Hematopoietic multipotent progenitor cell (in vitro differentiated cells): ENCODE data around the genes PLEKHA4, FTL and TEAD2.

- CAGE, long polyA plus RNA: no peak
Observed at GRCh38 chr19:48644722-48645643, 1.0 kb downstream of the CA11 start.

- CAGE, long polyA plus RNA: no peak
Observed at GRCh38 chr19:48646557-48646911, 547 bp upstream of the CA11 start.

GRCh38 chr19:48712762-48713625 is 6.5 kb downstream of the MAMSTR start:
- CAGE, long polyA plus RNA: no peak

DNA sequence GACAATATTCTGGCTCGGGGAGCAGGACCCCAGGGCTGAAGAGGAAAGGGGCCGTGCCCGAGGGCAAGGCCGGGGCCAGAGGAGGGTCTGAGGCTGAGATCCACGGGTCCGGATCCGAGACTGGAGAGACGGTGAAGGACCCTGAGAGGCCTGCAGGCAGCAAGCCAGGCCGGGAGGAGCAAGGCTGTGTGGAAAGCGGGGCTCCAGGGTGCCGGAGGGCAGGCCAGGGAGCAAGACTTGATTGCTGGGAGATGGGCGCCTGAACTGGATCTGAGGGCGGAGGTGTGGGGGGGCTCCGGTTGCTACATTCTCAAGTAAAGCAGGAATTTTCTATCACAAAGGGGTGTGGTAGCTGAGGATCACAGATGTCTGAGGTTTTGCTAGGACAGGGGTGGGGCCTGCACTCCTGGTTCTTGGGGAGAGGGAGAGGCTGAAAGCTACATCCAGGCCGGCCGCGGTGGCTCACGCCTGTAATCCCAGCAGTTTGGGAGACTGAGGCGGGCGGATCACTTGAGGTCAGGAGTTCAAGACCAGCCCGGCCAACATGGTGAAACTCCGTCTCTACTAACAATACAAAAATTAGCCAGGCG is 3.8 kb downstream of the MAMSTR start:
- CAGE, long polyA plus RNA: no peak

DNA sequence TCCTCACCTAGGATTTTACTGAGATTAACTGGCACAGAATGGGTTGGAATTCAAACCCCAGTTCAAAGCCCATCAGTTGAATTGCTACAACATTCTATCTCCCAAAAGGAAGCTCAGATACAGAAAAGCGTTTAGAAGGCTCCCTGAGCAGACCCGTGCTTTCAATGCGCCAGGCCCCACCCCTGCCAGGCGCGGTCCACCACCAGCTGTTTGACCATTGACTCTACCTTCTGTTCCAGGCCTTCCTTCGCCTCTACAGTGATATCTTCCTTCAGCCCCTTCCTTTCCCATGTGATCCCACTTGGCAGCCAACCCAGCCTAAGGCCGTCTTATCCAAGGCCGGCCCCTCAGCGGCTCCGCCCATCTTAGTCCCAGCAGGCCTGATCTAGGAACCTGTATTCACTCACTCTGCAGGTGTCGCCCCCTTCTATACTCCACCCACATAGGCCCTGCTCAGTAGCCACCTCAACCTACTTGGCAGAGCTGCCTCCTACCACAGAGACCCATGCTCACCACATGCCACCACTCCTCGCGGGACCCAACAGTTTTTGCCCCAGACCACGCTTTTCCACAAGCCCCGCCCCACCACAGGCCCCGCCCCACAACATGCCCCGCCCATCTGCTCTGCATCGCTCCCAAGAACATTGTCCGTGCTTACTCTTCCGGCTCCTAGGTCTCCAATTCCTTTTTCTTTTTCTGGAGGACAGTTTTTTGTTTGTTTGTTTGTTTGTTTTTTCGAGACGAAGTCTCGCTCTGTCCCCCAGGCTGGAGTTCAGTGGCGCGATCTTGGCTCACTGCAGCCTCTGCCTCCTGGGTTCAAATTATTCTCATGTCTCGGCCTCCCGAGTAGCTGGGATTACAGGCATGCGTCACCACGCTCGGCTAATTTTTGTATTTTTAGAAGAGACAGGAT is 2.9 kb downstream of the RASIP1 start:
- CAGE, long polyA plus RNA: no peak

- CAGE, long polyA plus RNA: no peak
Observed at GRCh38 chr19:48759093-48759454, 3.8 kb downstream of the FGF21 start.

- CAGE, long polyA plus RNA: start-site peak on the minus strand at chr19:48859342-48859400, 26 reads
Observed at GRCh38 chr19:48859210-48859687, 9.2 kb downstream of the PLEKHA4 start.

- CAGE, long polyA plus RNA: no peak
Observed at GRCh38 chr19:48867817-48868862, at the start of gene PLEKHA4. Gene PLEKHA4, minus strand, starts transcription at chr19:48868617.

DNA sequence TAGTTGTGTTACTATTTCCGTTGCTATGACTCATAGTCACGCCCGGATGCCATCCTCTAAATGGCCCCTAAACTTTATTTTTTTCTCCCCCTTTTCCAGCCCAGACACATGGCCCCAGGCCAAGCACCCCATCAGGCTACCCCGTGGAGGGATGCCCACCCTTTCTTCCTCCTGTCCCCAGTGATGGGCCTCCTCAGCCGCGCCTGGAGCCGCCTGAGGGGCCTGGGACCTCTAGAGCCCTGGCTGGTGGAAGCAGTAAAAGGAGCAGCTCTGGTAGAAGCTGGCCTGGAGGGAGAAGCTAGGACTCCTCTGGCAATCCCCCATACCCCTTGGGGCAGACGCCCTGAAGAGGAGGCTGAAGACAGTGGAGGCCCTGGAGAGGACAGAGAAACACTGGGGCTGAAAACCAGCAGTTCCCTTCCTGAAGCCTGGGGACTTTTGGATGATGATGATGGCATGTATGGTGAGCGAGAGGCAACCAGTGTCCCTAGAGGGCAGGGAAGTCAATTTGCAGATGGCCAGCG is 967 bp downstream of the PPP1R15A start:
- CAGE, long polyA plus RNA: start-site peak on the plus strand centred at position 307 of the sequence, 183 bp wide, 953 reads

DNA sequence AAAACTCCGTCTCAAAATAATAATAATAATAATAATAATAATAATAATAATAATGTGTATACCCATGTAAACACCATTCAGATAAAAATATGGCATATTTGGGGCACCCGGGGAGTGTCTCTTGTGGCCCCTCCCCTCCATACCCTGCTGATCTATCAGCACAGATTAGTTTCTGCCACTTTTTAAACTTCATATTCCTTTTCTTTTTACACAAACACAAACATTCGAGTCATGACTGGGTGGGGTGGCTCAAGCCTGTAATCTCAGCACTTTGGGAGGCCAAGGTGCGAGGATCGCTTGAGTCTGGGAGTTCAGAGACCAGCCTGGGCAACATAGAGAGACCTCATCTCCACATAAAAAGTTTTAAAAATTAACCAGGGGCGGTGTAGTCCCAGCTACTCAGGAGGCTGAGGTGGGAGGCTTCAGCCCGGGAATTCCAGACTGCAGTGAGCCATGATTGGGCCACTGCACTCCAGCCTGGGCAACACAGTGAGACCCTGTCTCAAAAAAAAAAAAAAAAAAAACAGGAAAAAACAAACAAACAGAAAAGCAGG is 776 bp upstream of the BAX start:
- CAGE, long polyA plus RNA: no peak

GRCh38 chr19:48963366-48964274 is 1.5 kb upstream of the FTL start:
- CAGE, long polyA plus RNA: no peak

DNA sequence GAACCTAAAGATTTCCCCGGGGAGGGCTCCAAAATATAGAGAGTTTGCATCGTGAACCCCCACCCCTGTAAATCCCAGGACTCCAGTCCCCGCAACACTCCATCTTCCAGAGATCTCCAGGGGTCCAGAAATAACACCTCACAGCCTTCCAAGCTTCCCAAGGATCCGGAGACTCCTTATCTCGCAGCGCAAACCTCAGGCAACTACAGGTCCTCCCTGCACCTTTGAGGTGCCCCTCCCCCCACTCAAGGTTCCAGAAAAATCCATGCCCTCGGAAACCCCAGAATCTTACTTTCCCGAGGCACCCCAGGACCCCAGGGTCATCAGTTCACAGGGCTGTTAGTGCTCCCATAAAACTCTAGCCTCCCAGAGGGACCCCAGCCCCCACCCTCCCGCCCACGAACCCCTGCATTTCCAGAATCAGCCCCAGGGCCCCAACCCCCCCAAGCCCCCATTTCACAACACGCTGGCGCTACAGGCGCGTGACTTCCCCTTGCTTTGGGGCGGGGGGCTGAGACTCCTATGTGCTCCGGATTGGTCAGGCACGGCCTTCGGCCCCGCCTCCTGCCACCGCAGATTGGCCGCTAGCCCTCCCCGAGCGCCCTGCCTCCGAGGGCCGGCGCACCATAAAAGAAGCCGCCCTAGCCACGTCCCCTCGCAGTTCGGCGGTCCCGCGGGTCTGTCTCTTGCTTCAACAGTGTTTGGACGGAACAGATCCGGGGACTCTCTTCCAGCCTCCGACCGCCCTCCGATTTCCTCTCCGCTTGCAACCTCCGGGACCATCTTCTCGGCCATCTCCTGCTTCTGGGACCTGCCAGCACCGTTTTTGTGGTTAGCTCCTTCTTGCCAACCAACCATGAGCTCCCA is at the start of gene FTL:
Gene FTL, plus strand, starts transcription at position 658 of the 867 bp plus-strand sequence.
- CAGE, long polyA plus RNA: start-site peak on the plus strand centred at position 659 of the sequence, 5 bp wide, 2,353 reads; start-site peak on the minus strand centred at position 777 of the sequence, 58 bp wide, 8 reads

DNA sequence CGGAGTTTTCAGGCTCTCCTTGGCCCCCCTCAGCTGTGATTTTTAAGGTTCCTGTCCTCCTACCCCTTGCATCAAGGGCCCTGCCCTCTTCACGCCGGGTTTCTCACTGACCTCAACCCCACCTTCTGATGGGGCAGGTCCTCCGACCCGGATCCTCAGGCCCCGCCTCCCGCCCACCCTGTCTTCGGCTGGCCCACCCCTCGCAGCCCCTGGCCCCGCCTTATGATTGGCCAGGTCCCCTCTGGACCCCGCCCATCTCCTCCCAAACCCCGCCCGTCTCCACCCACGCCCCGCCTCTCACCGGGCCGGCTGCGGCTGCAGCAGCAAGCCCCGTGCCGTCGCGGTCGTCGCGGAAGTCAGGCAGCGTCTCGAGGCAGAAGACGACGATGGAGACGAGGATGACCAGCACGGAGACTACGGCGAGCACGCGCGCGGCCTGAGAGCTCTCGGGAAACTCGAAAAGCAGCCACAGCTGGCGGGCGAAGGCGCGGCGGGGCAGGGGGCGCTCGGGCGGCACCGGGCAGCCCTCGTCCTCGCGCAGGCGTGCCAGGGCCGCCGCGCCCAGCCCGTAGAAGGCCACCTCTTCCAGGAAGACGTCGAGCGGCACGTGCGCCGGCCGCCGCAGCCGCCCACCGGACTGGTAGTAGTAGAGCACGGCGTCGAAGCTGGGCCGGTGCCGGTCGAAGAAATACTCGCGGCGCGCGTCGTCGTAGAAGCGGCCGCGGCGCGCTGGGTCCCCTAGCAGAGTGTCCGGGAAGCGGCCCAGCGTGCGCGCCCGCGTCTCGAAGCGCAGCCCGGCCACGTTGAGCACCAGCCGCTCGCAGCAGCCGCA is 553 bp downstream of the KCNA7 start:
- CAGE, long polyA plus RNA: no peak

- CAGE, long polyA plus RNA: no peak
Observed at GRCh38 chr19:49073705-49074350, 1.3 kb upstream of the KCNA7 start.

GRCh38 chr19:49109280-49110108 is 4.7 kb upstream of the LIN7B start:
- CAGE, long polyA plus RNA: no peak

DNA sequence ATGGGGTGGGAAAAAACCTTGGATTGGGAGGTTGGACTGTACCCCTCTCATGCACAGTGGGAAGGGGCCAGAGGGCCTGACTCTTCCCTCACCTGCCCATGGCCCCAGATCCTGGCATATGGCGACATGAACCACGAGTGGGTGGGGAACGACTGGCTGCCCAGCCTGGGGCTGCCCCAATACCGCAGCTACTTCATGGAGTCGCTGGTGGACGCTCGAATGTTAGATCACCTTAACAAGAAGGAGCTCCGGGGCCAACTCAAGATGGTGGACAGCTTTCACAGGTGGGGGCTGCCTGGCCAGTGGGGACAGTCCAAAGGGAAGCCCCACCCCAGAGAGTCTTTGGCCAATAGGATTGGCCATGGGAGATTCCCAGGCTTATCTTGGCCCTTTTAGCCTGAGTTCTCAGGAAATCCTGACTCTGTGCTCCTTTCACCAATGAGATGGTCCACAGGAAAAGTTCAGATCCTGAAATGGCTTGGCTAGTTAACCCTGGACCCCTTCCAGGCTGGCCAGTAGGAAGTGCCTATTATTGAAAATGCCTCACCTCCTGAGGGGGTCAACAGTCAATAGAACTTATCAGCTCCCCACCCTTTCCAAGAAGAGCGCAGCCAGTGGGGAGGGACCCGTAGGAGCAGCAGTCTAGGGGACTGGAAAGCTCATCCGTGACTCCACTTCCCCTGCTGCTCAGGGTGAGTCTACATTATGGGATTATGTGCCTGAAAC is 7.1 kb downstream of the HRC start:
- CAGE, long polyA plus RNA: no peak

- CAGE, long polyA plus RNA: no peak
Observed at GRCh38 chr19:49158066-49158573, 528 bp downstream of the TRPM4 start.

- CAGE, long polyA plus RNA: no peak
Observed at GRCh38 chr19:49165770-49166521, 8.4 kb downstream of the TRPM4 start.

GRCh38 chr19:49361950-49362870 is at the start of gene TEAD2:
Gene TEAD2, minus strand, starts transcription at chr19:49362416.
- CAGE, long polyA plus RNA: no peak

DNA sequence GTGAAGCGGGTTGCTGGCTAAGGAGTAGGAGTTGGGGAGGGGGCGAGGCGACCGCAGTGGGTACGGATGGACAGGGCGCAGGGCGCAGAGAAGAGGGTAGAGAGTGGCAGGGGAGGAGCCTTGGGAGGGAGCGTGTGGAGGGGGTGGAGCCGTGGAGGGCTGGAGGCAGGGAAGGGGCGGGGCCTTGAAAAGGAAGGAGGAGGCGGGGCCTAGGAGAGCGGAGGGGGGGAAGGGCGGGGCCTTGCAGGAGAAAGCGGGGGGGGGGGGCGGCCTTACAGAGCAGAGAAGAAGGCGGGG is 24.5 kb downstream of the NOSIP start:
- CAGE, long polyA plus RNA: no peak